Right lobe of liver (tissue), 4 donors: ENCODE measurements around the genes F2RL2 and DMGDH.

- PRO-cap, 4 experiments, result peak in 4 of 4 experiments; most common minus-strand start chr5:76406163 (in 4)
- RAMPAGE, long total RNA, 2 experiments, result no peak in any of the 2 experiments
Measured at GRCh38 chr5:76406106-76406359, 2.9 kb downstream of the IQGAP2 start.

DNA sequence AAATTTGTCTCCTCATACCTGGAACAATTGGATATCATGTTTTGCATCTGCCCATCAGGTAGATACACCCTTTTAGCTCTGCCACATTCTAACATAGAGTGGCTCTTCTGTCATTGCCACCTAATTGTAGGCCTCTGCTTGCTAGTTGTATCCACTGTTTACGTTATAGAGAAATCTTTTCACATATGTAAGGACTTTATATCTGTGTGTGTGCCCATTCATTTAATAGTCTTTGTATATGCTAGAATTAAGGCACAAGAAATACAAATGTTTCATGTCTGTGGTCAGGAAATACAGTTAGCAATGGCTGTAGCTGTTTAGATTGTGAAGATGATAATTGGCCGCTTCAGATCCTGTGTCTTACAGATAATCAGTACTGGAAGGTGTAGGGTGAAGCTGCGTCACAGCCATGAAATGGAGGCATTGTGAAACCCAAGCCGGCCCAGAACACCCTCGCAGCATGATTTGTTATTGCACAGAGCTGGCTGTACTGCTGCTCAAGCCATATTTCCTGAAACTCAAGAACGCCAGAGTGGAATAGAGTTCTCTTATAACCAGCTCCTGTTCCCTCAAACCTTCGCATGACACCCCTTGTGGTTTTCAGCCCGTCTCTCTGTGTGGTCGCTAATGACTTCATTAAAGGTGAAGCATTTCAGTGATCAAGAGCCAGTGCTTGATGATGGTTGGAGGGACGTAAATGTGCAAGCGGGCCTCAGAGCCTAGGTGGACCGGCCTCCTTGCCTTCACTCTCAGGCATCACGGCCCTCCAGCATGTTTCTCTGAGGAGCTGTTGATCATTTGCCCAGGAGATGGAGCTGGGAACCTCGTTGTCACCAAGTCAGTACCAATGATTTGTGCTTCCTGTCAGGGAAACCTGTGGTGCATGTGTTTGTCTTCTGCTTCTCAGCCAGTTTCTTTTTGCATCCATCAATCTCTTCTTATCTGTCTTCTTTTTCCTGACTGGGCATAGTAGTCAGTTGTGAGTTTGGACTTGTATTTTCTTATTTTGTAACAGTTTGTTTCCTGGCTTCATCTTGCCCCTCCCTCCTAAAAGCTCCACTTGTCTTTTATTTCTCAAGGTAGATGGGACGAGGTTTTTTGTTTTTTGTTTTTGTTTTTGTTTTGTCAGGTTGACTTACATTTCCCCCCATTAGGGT lies 80.1 kb downstream of the F2RL2 start:
- PRO-cap, 4 experiments, result peak in 2 of 4 experiments; most common plus-strand start position 373 of the sequence (in 1)
- RAMPAGE, long total RNA, 2 experiments, result no peak in any of the 2 experiments

DNA sequence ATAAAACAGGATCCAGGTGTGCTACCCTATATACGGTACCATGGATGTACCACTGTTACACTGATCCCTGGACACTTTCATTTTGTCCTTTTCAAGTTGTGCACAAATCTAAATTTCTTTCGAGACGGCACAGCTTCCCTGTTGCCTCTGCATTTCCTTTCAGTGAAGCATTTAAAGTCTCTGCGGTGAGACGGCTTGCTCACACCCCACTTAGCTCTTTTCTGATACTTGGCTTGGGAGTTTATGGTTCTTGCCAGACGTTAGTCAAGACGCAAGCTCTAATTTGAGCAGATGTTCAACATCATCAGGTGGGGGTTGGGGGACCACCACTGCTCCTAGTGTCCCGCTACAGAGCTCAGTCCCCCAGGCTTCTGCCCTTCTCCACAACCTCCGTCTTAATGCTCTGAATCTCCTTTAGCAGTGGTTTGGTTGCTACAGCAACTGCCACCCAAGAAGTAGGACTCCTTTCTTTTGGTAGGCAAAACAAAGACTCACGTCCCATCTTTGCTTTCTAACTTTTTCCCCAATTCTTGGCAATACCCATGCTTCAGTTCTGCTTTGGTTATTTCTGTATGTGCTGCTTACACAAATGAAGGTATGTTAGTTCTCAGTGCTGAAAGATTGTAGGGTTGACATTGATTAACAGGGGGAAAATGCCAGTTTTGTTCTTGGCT lies 15.7 kb downstream of the F2RL2 start:
- PRO-cap, 4 experiments, result no peak in any of the 4 experiments
- RAMPAGE, long total RNA, 2 experiments, result no peak in any of the 2 experiments

GRCh38 chr5:76622771-76623720 lies at the start of gene F2RL2:
Gene F2RL2 (minus strand): TSS chr5:76623403.
- PRO-cap, 4 experiments, result peak in 1 of 4 experiments; most common minus-strand start chr5:76623380 (in 1)
- RAMPAGE, long total RNA, 2 experiments, result start-site peak on the minus strand in 2 of 2 experiments, at chr5:76623323-76623434 at its widest, 44 to 45 reads per replicate

DNA sequence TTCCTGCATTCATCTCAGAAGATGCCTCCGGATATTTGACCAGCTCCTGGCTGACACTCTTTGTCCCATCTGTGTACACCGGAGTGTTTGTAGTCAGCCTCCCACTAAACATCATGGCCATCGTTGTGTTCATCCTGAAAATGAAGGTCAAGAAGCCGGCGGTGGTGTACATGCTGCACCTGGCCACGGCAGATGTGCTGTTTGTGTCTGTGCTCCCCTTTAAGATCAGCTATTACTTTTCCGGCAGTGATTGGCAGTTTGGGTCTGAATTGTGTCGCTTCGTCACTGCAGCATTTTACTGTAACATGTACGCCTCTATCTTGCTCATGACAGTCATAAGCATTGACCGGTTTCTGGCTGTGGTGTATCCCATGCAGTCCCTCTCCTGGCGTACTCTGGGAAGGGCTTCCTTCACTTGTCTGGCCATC lies 16.6 kb downstream of the F2R start:
- PRO-cap, 4 experiments, result no peak in any of the 4 experiments
- RAMPAGE, long total RNA, 2 experiments, result no peak in any of the 2 experiments

DNA sequence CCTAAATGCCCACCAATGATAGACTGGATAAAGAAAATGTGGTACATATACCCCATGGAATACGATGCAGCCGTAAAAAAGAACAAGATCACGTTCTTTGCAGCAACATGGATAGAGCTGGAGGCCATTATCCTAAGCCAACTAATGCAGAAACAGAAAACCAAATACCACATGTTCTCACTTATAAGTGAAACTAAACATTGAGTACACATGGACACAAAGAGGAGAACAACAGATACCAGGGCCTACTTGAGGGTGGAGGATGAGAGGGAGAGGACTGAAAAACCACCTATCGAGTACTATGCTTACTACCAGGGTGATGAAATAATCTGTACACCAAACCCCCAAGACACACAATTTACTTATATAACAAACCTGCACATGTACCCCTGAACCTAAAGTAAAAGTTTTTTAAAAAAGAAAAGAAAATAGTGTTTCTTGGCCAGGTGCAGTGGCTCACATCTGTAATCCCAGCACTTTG lies 25.6 kb downstream of the F2R start:
- PRO-cap, 4 experiments, result no peak in any of the 4 experiments
- RAMPAGE, long total RNA, 2 experiments, result no peak in any of the 2 experiments

DNA sequence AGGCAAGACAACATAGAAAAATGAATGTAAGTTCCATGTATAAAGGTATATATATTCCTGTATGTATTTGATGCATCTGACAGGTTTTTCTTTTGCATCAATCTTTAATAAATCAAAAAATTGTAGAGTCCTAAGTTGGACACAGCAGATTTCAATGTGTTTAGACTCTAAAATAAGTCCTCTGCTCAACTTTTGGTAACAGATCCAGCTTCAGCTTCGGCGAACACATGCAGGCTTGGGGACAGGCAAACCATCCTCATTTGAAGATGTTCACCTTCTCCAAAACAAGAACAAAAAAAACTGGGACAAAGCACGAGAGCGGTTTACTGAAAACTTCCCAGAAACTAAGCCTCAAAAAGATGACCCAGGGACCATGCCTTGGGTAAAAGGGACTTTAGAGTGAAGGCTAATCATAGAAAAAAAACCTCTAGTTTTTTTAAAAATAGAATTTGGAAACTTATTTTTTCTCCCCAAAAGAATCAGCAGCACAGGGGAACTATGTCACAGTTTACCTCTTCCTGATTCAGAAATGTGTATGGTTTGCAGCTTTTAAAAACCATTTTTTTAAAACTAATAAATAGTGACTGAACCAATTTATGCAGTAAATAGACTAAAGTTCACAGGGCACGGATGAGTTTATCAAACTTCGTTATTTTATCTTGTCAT lies 24.1 kb downstream of the ZBED3 start:
- PRO-cap, 4 experiments, result no peak in any of the 4 experiments
- RAMPAGE, long total RNA, 2 experiments, result no peak in any of the 2 experiments

DNA sequence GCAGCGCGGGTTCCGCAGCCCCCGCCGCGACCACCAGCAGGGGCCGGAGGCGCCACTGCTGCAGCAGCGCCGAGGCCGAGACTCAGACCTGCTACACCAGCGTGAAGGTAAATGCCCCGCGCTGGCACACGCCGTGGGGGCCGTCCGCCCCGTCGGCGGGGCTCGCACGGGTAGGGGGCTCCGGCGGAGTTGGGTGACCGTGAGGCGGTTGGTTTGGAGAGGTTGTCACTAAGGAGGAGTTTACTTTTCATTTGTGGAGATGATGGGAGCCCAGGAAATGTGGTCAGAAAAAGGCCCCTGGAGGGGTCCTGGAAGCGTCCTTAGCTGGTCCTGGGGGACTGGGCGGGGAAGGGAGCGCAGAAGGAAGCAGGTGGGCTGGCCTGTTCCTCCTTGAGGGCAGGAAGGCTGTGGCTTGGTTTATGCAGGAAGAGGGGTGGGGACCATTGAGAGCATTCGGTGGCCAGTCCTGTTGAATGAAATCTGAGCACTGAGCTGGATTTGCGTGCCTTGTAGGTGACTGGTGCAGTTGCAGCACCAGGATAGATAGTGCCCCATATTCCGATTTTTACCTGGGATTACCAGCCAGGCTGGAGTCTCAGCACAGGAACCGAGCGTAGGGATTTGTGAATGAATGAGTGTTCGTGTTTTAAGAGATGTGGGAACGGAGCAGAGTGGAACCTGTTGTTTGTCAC lies 824 bp downstream of the PDE8B start:
- PRO-cap, 4 experiments, result no peak in any of the 4 experiments
- RAMPAGE, long total RNA, 2 experiments, result no peak in any of the 2 experiments

- PRO-cap, 4 experiments, result no peak in any of the 4 experiments
- RAMPAGE, long total RNA, 2 experiments, result no peak in any of the 2 experiments
Measured at GRCh38 chr5:77590373-77590731, 48.2 kb downstream of the OTP start.

GRCh38 chr5:78103523-78103780 lies 191.0 kb downstream of the AP3B1 start:
- PRO-cap, 4 experiments, result no peak in any of the 4 experiments
- RAMPAGE, long total RNA, 2 experiments, result no peak in any of the 2 experiments

DNA sequence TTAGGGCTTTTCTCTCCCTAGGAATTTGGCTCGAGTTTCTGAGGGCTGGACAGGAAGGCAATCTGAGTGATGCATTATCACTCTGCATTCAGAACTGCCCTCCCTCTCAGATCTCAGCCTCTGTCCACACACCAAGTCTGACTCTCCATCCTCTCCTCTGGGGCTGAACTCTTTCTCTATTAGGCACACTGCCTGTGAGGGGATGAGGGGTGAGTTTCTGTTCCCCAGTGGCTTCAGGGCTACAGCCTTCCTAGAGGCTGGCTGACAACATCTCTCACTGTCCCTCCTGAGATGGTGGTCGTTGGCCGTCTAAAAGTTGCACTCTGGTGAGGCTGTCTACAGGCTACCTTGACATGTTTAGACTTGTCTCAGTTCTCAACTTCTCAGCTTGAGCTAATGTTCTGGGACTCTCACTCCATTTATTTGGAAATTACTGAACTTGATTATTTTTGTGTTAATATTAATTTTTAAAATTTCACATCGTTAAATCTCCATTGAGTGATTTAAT lies 14.8 kb upstream of the SCAMP1 start:
- PRO-cap, 4 experiments, result no peak in any of the 4 experiments
- RAMPAGE, long total RNA, 2 experiments, result no peak in any of the 2 experiments

DNA sequence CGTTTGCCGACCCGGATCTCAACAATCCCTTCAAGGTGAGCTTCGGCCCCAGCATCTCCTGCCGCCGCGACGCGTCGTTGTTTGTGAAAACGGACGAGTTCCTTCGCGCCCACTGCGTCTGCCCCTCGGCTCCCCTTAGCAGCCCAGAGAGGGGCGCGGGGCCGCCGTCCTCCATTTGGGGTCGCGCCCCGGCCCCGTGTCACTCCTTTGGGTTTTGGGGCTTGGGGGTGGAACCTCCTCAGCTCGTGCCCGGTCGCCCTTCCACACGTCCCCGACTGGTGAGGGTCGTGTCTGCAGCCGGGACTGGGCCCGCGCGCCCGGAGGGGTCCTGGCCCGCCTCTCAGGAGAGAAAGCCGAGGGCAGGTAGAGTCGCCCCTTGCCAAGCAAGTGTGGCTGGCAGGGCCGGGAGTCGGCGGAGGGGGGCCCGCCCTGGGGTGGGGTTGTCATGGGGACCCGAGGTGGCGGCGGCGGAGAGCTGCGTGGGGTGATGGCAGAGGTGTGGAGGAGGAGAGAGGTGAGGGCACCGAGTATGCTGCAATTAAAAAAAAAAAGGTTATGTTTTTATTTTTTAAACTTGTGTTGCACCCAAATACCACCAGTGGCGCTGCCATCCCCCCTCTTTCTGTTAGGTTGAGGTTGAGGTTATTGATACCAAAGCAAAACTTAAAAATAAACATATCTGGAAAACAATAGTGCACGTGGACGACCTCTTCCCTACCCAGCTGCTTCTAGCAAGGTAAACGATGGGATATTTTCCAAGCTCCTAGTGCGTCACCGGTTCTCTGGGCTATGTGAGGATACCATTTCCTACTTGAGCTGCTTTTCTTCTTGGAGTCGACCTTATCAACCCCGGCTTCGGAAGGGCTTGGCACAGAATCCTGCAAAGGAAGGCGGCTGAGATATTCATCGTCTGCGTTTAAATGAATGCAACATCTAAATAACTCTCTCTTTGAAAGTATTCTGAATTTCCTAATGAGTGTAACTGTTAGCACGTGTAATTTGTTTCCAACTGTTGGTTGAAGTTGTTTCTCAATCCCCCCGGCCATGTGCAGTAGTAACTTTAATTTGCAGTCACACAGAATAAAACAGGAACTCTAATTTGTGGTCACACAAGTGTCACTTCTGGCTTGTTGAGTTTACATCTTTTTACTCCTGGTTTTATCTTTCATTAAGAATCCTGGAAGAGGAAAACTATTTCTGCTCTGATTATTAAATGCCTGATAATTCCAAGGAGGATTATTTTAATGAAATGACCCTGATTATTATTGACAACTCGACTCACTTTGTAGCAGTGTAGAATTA lies 728 bp downstream of the SCAMP1 start:
- PRO-cap, 4 experiments, result peak in 4 of 4 experiments; most common plus-strand start position 819 of the sequence (in 4); most common minus-strand start position 730 of the sequence (in 3)
- RAMPAGE, long total RNA, 2 experiments, result no peak in any of the 2 experiments

DNA sequence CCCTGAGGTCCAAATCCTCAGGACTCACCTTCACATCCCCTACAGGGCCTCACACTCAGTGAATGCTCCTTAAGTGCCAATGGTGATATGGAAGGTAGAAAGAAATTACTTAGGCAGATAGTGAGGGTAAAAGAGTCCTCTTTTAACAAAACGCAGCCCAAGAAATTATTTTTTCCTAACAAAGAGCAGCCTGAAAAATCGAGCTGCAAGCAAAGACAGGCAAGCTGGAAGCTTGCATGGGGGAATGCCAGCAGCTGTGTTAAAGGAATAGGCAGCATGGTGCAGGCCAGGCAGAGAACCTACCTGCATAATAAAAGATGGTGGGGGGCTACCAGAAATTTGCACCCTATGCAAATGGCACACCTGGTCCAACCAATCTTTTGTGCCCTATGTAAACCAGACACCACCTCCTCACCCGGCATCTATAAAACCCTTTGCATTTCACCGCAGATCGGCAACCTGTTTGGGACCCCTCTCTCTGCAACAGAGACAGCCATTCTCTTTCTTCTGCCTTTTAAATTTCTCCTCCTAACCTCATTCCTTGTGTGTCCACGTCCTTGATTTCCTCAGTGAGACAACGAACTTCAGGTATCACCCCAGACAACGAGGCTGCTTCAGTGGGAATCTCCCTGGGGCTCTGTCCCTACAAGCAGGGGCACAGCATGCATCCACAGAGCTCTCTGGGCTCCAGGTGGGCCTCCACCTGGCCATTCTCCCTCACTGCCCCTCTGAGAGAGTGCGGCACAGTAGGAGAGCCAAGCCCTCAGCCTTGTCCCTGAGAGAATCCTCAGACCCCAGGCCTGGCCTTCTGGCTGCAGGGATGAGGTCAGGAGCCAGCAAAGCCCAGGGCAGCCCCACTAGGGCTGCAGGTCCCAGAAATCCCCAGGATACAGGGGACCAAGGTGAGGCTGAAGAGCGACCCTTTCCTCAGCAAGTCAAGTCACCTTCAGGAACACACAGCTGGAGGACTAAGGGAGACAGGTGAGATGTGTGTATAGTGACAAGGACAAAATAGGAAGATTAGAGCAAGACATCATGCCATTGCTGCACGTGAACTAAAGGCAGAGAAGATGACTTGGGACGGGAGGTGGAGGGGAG lies 105.4 kb downstream of the LHFPL2 start:
- PRO-cap, 4 experiments, result no peak in any of the 4 experiments
- RAMPAGE, long total RNA, 2 experiments, result no peak in any of the 2 experiments

DNA sequence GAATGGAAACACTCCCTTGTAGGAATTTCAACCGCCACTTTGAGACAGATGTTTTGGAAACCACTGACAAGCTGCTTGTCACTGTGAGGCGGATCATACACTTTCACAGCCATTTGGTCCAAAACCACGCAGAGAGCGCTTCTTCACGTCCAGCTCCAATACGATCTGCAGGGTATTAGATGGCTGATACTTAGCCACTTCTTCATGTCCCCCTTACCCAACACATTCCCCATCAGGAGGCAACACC lies 103.6 kb downstream of the LHFPL2 start:
- PRO-cap, 4 experiments, result no peak in any of the 4 experiments
- RAMPAGE, long total RNA, 2 experiments, result no peak in any of the 2 experiments

DNA sequence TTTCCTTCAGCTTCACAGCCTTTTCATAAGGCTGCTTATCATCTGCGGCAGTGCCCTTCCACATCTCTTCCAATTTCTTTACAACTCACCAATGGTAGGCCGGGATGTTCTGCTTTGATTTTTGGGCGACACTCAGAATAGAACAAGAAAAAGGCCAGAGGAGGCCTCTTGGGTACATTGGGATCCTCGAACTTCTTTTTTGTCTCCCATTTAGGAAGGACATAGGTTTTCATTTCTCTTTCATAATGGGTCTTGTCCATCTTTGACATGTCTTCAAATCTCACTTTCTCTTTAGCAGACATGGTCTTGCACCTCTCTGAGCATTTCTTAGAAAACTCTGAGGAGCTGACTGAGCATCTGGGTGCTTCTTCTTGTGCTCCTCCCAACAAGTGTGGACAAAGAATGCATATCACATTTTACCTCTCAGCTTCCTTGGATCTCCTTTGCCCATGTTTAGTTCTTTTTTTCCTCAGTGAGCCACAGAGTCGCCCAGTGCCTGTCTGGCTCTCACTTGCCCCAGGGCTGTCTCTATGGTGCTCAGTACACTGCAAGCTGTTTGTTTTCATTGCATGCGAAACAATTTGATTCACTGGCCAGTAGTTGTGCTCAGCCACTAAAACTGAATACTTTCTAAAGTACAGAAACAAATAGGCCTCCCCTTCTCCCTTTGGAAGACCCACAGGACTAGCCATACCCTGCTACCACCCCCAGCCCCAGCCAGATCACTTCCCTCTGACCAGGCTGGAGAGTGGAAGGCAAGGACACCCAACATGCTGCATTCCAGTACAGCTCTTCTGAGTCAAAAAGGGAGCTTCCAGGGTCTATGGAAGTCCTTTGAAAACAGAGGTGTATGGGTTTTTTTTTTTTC lies 3.9 kb downstream of the LHFPL2 start:
- PRO-cap, 4 experiments, result no peak in any of the 4 experiments
- RAMPAGE, long total RNA, 2 experiments, result no peak in any of the 2 experiments

DNA sequence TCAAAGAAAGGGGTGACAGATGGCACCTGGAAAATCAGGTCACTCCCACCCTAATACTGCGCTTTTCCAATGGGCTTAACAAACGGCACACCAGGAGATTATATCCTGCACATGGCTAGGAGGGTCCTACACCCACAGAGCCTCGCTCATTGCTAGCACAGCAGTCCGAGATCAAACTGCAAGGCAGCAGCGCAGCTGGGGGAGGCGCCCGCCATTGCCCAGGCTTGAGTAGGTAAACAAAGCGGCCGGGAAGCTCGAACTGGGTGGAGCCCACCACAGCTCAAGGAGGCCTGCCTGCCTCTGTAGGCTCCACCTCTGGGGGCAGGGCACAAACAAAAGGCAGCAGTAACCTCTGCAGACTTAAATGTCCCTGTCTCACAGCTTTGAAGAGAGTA lies 61.4 kb upstream of the LHFPL2 start:
- PRO-cap, 4 experiments, result no peak in any of the 4 experiments
- RAMPAGE, long total RNA, 2 experiments, result no peak in any of the 2 experiments

DNA sequence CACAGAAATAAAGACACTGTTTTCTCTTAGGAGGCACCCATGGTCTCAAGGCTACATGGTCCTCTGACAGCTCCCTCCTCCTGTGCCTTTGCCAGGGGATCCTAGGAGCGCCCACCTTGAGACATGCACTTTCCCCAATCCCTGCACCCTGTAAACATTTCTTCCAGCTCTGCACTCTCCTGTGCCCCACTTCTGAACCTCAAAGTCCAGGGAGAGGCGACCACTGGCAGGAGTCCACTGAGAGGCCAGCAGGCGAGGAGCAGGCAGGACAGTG lies 10.2 kb downstream of the ARSB start:
- PRO-cap, 4 experiments, result no peak in any of the 4 experiments
- RAMPAGE, long total RNA, 2 experiments, result no peak in any of the 2 experiments

DNA sequence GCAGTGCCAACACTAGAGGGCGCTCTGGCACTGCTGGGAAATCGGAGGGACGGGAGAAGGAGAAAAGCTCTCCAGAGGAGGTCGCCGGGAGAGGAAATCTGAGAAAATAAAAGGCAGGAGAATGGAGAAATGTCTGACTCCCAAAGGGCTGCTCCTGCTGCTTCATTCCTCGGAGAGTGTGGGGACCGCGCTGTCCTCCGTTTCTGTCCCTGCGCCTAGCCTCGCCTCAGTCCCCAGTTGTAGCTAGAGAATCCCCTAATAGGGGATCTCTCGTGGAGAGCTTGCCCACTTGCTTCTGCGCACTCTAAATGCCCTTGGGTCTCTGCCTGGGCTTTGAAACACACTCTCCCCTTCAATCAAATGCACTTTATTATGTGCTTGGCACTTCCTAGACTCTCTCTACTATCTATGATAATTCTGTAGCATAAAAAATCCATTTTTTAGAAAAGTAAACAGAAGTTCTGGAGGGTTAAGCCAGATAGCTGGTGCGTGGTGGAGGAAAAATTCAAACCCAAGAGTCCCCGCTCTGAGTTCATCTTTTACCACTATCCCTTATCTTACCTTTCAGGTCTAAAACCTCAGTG lies 40.1 kb upstream of the ARSB start:
- PRO-cap, 4 experiments, result peak in 2 of 4 experiments; most common plus-strand start position 165 of the sequence (in 2); most common minus-strand start position 51 of the sequence (in 1)
- RAMPAGE, long total RNA, 2 experiments, result no peak in any of the 2 experiments

DNA sequence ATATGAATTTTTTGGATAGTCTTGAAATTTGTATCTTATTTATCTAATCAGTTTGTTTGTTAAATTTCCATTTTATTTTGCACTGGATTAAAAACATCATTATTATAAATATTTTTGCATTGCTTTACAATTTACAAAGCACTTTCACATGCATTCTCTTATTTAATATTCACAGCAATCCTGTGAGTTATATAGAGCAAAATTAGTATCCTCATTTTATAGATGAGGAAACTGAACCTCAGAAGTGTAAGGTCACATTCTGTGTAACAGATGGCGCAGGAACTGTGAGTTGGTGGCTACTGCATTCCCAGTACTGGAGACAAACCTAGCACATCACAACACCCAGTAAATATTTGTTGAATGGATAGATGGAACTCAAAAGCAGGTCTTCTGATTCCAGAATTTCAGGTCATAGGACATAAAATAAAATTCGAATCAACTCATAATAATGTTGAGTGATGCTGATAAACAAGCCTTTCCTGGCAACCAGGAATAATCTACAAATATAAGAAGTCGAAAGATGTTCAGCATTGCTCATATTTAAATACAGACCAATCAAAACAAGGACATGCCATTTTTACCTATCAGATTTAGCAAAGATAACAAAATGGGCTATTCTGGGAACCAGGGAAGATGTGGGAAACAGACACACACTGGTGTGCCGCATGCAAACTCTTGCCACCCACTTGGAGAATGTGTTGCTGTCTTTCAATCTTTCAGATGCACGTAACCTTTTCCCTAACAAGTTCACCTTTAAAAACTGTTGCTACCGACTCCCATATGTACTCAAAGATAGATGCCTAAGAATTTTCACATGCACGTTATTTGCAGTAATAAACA lies 1.0 kb downstream of the DMGDH start:
- PRO-cap, 4 experiments, result peak in 3 of 4 experiments; most common plus-strand start position 304 of the sequence (in 3); most common minus-strand start position 301 of the sequence (in 1)
- RAMPAGE, long total RNA, 2 experiments, result no peak in any of the 2 experiments

DNA sequence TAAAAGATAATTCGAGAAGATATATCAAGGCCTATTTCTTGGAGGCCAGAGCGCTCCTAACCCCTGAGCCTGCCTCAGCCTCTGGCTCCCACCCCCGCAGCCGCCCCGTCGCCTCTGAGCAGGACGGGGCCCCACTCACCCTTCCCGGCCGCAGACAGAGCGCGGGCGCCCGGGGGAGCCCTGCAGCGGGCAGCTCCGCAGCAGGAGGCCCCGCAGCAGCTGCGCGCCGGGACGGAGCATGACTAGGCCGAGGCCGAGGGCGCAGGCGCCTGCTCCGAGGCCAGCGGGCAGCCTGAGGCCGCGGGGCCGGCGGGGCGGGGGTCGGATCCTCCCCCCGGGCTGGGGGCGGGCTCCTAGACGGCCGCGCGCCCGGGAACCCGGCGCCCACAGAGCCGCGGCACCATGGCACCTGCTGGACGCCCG lies at the start of gene DMGDH:
Gene DMGDH, minus strand, starts transcription at position 294 of the 423 bp plus-strand sequence.
- PRO-cap, 4 experiments, result peak in 4 of 4 experiments; most common plus-strand start position 389 of the sequence (in 4); most common minus-strand start position 116 of the sequence (in 3)
- RAMPAGE, long total RNA, 2 experiments, result start-site peak on the plus strand in 2 of 2 experiments, centred at positions 369 to 370 of the sequence, 8,484 to 9,769 reads per replicate; start-site peak on the minus strand in 2 of 2 experiments, centred at positions 234 to 244 of the sequence, 1,163 to 1,331 reads per replicate